Fibroblast of the aortic adventitia (primary cell): Measurements from ENCODE around the genes CTTNBP2NL, SLC16A1, RSBN1, DCLRE1B and TSHB.

GRCh38 chr1:112395757-112396757 lies at the start of gene CTTNBP2NL:
Gene CTTNBP2NL (plus strand): TSS chr1:112396214.
- CAGE, long polyA plus RNA, result no peak

- CAGE, long polyA plus RNA, result no peak
These were observed 640 bp downstream of the ST7L start for GRCh38 chr1:112618425-112618576.

GRCh38 chr1:112713418-112713987 lies 1.6 kb downstream of the PPM1J start:
- CAGE, long polyA plus RNA, result no peak

GRCh38 chr1:112716106-112716542 lies 992 bp upstream of the PPM1J start:
- CAGE, long polyA plus RNA, result no peak

DNA sequence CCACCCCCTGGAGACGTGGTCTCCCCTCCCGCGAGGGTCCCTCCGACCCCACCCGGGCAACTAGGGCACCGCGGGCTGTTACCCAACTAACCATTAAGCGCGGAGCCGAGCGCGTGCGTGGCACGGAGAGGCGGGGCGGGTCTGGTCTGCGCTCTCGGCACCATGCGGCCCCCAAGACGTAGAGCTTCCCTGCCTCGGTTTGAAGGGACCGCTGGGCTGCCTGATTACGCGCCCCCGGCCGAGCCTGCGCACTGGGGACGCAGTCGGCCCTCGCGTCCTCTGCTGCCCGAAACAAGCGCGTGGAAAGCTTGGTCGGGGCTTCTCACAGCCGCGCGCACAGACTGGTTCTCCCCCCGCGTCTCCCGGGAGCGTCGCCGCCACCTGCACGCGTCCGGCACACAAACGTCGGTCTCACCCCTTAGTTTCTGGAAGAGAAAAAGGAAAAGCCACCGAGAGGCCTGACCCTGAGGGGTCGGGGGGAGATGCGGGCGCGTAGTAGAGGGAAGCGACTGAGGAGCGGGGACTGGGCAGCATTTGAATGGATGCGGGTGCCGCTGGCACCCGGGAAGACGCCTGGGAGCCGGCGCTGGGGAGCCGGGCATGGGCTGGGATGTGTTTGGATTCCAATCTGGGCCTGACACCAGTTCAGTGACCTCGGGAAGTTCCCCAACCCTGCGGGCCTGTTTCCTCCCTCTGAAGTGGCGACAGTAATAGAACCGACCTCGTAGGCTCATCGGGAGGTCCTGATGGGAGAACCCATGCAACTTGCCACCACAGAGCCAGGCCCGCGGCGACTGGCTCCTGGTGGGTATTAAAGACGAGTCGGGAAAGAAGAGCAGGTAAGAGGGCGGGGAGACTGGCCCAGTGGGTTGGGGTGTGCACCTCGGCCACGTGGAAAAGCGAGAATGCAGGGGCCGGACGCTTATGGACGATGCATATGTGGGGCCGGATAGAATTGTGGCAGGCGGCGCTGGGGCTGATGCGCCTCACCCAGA lies 106.1 kb downstream of the SLC16A1 start:
- CAGE, long polyA plus RNA, result no peak

- CAGE, long polyA plus RNA, result no peak
These were observed at the start of gene SLC16A1 for GRCh38 chr1:112956000-112956847. Gene SLC16A1 (minus strand): TSS chr1:112956196.

DNA sequence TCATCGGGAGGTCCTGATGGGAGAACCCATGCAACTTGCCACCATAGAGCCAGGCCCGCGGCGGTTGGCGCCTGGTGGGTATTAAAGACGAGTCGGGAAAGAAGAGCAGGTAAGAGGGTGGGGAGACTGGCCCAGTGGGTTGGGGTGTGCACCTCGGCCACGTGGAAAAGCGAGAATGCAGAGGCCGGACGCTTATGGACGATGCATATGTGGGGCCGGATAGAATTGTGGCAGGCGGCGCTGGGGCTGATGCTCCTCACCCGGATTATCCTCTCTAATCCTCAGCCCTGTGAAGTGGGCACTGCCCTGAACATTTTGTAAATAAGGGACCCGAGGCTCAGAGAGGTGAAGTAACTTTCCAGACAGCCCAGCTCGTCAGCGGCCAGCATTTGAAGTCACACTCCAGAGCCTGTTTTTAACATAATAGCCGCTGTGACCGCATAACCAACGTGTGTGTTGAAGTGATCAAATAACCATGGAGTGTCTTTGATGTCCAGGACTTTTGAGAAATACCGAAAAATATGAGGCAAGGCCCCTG lies 921 bp upstream of the SLC16A1 start:
- CAGE, long polyA plus RNA, result no peak

DNA sequence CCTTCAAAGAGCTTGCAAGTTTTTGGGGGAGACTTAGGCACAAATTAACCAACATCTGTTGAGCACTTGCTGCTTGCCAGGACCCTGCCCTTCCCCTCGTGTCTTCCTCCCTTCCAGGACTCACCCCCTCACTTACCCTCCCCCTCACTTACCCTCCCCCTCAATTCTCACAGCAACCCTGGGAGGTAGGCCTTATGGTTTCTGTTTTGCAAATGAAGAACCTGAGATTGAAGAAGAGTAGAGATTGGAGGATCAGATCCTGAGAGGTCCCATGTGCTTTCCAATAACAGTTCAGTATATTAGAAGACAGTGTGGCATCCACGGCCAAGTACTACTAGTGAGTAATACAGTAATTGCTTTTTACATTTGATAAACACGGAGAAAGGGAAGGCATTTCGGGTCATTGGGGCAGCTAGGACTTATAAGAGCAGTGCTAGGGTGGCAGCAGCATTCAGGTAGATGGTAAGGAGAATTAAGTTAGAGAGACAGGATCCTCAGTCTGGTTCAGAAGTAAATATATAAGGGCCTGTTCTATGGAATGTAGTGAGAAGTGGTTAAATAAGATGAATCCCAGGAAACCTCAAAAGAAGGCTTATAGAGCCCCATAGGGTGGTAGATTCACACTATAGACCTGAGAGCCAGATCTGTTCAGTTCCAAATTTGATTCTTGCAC lies 1.5 kb upstream of the SLC16A1 start:
- CAGE, long polyA plus RNA, result no peak

- CAGE, long polyA plus RNA, result no peak
These were observed 584 bp downstream of the PHTF1 start for GRCh38 chr1:113758454-113759349.

DNA sequence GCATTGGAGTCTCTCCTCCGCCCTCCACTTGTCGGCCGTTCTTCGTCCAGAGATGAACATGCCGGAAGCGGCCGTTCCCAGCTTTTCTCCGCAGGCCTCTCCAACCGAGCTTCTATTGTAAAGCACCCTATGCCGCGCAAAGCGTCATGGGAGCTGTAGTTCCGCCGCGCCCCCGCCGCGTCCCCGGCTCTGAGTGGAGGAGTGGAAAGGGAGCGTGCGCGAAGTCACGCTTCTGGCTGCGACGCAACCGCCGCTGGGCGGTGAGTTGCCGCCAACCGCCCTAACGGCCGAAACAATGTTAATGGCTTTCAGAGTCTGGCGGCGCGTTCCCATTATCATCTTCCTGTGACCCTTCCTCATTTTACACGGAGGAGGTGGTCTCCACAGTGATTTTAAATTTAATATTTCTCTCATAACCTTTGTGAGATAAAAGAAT lies at the start of gene RSBN1:
Gene RSBN1 (minus strand): TSS at position 124 of the 436 bp plus-strand sequence.
- CAGE, long polyA plus RNA, result no peak

- CAGE, long polyA plus RNA, result no peak
These were observed 489 bp downstream of the AP4B1 start for GRCh38 chr1:113904020-113904600.

GRCh38 chr1:113904601-113905567 lies at the start of gene DCLRE1B:
Gene DCLRE1B (plus strand): TSS chr1:113905326.
- CAGE, long polyA plus RNA, result no peak

DNA sequence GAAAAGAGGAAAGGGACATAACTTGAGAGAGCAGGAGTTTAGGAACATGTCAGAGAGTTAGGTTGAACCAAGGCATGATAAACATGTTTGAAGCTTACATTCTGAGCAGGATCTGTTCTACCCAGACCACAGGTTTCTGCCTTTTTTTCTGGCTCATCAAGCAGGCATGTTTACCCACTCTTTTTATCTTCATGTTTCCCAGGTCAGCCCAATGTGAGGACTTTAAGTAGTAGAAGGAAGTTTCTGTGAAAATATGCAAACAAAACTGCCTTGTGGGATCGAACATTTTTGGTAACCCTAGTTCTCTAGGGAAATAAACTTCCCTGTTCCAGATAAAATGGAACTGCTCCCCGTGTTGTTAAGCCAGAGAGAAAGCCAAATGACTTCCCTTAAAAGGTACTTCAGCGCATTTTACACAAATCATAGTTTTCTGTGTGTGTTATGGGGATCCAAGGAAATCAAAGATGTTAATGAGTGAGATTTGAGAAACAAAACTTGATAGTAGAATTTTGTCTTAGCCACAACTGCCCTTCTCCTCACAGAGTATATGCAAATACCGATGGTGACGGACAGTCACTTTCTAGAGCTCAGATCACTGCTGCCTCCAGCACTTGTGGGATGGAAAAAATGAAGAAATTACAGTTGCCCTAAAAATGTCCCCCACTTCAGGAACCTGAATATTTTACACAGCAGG lies 831 bp upstream of the HIPK1 start:
- CAGE, long polyA plus RNA, result no peak

DNA sequence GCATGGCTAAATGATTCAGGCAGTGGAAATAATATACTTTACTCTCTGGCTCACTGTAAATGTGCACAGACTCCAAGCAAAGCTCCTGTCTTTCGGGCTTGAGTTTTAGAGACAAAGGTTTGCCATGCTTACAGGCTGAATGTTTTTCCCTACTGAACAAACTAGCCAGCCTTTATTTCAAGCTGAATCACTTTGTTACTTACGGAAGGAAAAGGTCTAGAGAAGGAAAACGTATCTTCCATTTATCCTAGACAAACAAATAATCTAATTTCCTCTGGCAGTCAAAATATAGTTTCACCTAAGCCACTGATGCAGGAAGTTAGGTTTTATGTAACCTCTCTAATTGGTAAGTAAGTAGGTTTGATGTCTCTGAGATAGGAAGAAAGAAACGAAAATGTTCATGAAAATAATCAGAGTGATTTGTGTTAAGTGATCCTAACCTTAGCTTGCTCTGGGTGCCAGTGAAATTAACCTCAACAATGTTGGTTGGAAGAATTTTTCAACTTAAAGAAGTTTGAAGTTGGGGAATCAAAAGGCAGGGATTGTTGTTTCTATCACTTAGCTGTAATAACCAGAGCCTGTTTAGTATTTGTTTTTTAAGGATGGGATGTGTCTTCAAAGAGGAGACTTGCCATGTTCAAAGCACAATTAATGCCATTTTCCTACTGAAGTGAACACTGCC lies 18.2 kb downstream of the HIPK1 start:
- CAGE, long polyA plus RNA, result no peak

- CAGE, long polyA plus RNA, result no peak
These were observed 53.9 kb downstream of the OLFML3 start for GRCh38 chr1:114033095-114033701.

DNA sequence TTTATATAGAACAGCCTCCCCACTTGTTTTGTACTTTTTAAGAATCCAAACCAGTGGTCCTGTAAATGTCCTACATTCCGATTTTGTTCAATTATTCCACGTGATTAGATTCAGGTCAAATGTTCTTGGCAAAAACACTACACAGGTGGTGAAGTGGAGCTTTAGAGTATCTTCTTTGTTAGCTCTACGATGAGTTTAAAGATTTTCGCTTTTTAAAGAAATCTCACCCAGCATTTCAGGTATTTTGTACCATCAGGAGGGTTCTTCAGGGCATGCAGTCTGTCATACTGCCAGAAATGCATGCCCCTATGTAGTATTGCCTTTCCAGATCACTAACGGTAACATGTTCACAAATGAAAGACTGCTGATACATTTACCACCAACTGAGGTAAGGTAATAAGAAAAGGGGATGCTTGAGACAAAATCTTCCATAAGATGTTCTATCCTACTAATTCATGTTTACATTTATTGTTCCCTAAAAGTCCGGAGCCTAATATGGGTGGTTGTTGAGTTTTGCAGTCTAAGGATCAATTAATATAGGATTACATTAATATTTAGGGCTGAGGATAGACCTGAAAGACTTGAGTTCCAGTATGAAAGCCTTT lies 120.5 kb downstream of the TRIM33 start:
- CAGE, long polyA plus RNA, result no peak

DNA sequence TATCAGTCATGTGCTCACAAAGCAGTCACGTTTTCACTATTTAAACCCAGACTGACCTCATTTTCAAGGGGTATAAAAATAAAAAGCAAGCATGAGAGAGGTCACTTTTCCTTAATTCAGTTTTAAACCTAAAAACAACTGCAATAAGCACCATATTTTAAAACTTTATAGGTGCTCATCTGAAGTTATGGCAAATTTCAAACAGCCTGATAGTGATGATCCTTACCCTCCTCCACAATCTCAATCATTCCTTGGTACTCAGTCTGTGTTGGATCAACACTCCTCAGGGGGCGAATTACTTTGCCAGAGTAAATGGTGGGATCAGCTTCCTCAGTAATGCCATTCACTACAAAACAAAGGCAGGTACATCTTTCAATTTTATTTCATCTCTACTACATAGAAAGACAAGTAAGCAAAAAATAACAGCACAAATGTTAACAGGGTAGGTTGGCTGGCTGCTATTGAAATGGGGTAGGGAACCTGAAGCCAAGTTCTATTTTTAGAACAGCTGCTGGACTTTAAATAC lies 7.1 kb upstream of the NRAS start:
- CAGE, long polyA plus RNA, result no peak

DNA sequence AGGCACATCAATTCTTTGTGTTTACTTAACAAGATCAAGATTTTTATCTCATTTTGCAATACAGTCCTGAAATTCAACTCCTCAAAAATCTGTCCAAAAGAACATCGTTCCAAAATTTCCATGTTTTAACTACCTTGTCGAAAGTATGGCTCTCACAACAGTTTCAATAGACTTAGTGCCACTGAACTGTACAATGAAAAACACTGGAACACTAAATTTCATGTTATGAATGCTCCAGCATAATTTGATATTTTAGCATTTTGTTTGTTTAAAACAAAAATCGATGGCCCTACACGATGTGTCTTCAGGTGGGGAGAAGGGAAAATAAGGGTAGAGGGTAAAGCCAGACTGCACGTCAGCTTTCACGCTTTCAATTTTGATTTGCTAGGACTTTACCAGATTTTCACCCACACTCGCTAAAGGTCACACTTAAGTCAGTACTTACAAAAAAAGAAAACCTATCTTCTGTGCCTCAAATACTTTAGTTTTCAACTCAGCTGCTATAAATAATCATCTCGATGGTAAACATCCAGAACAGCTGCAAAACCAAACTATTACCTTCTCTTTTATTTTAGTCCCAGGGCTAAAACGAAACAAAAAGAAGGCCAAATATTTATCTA lies 1.9 kb downstream of the CSDE1 start:
- CAGE, long polyA plus RNA, result no peak

DNA sequence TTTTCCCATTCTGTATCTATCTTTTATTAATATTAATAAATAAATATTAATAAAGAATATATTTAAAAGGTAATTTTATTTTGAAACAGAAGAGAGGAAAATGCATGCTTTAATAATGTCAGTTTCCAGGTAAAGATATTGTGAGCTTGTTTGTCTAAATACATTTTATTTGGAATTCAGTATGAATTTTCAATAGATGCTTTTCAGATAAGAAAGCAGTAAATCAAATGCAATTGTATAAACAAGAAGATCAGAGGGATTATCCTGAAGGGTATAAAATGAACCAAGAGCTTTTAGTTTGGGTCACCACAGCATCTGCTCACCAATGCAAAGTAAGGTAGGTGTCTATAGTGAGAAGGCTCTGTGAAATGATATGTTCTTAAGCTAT lies at the start of gene TSHB:
Gene TSHB (plus strand): TSS at position 303 of the 388 bp plus-strand sequence.
- CAGE, long polyA plus RNA, result no peak

DNA sequence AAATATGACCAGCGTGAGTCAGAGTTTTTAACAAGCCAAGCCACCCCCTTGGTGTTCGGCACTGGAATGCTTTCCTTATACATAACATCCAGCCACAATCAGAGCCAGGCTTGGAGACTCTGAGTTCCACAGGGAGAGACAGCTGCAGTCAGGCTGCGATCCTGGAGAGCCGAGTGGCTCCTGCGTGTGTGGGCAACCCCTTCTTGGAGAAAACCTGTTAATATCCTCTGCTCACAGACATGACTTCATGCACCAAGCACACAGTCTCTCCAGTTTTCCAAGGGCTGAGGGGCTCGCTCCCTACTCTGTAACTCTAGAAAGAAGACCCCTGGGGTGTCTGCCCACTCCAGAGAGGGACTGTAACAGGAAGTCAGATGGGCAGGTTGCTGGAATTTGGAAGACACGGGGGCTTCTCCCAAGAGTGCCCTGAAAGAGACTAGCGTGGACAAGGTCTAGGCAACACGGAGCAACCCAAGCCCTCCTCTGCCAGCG lies 21.7 kb downstream of the TSPAN2 start:
- CAGE, long polyA plus RNA, result no peak